Hair follicle dermal papilla cell (primary cell): Measurements from ENCODE around the genes CREB3L4, ATP8B2, KCNN3, PBXIP1 and SHC1.

DNA sequence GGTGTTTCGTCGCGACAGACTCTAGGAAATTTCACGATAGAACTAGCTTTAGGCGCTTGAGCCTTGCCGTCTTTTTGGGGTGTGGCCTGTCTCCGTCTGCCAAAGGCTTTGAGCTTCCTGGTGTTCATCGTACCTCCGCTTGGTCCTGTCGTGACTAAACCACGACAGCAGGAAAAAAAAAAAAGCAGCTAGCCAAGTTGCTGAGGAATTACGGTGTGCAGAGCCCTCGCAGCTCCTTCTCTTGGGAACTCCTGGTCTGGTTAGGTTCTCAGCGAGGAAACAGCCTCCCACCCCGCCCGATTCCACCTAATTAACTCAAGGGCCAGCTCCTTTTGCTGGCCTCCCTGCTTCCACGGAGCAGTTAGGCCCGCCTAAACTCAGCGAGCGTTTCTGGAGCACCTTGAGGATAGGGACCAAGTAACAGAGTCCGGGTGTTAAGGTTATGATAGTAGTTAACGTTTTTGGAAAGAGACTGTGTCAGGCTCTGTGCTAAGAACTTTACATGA is 713 bp upstream of the GATAD2B start:
- CAGE, long polyA plus RNA, result no peak

DNA sequence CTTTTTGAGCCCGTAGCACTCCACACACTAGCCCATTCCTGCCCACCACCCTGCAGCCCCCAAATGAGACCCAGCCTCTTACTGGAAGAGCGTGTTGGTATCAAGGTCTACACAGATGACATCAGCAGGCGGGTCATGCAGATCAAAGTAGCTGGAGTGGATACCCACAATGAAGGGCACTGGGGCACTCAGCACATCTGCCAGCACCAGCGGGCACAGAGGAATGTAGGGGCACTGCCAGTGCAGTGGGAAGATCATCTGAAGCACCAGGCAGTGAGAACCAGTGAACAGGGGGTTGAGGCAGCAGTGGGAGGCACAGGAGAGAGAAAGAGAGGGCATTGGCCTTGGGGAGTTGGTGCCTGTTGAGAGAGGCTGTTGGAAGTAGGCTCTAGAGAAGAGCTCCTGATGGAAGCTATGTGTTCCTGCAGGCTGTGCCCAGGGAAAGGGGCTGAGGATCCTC is 6.1 kb downstream of the DENND4B start:
- CAGE, long polyA plus RNA, result no peak

- CAGE, long polyA plus RNA, result no peak
Measured at GRCh38 chr1:153948111-153948698, 1.7 kb upstream of the DENND4B start.

- CAGE, long polyA plus RNA, result no peak
Measured at GRCh38 chr1:153957284-153958033, 953 bp downstream of the CRTC2 start.

DNA sequence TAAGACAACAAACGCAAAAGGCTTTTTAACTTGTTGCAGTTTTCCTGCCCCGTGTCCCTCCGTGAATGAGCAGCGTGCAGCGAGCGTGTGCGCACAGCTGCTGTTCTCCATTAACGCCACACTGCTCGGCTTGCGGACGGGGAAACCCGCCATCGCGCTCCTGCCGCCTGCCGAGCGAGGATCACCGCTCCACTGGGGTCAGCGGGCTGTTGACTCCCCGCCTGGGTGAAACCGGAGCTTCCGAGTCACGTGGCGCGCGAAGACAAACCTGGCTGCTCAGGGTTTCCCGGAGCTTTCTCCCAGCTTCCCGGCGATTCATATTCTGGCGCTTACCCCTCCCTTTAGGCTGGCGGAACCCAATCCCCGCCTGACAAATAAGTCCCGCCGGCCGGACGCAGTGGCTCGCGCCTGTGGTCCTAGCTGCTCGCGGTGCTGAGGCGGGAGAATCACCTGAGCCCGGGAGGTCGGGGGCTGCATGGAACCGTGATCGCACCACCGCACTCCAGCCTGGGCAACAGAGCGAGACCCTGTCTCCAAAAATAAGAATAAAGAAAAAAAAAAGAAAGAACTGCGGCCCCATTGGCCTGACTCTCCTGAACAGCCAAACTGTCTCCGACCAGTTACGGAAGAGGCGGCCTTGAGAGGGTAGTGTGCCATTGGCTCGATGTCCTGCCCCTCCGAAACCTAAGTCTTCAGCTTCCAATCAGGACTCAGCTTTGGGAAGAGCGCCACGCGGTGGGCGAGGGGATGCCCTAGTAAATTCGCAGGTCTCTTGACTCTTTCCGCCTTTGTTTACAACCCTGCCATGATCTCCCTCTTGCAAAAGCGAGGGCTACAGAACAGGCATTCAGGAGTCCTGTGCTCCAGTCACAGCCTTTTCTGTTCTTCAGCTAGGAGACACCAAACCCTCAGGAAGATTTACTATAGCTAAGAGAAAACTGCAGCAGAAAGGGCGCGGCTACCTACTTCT is at the start of gene CREB3L4:
TSS of gene CREB3L4 (plus strand) at position 785 of the 970 bp plus-strand sequence.
- CAGE, long polyA plus RNA, result no peak

DNA sequence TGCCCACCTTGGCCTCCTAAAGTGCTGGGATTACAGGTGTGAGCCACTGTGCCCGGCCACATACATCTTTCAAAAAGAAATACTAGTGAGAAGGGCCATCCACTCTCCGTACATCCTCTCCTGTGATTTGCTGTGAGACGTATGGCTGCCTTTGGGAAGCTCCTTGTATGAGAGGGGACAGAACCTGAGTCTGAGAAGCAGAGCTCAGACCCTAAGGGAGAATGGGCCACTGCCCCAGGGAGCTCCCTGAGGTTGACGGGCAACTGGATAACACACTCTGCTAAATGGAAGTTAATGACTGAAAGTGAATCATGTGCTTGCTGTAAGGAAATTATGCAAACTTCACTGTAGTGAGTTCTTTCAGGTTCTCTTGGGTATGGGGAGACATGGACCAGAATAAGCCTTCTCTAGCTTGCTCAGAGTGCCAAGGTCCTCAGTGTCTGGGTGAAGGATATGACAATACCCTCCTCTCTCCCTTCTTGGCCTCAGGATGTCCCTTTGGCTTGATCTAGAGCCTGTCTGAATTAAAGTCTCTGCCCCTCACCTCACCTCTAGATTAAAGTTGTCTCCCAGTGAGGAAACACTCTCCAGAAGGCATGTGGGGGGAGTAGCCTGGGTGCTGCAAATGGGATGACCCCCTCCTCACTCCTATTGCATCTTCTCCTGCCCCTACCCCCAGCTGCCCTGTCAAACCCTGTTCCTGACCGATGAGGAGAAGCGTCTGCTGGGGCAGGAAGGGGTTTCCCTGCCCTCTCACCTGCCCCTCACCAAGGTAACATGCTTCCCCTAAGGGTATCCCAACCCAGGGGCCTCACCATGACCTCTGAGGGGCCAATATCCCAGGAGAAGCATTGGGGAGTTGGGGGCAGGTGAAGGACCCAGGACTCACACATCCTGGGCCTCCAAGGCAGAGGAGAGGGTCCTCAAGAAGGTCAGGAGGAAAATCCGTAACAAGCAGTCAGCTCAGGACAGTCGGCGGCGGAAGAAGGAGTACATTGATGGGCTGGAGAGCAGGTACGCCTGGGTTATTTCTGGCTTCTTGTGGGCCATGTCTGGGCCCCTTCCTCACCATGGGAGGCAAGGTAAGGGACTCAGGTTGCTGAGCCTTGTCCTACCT is 4.7 kb downstream of the CREB3L4 start:
- CAGE, long polyA plus RNA, result no peak

DNA sequence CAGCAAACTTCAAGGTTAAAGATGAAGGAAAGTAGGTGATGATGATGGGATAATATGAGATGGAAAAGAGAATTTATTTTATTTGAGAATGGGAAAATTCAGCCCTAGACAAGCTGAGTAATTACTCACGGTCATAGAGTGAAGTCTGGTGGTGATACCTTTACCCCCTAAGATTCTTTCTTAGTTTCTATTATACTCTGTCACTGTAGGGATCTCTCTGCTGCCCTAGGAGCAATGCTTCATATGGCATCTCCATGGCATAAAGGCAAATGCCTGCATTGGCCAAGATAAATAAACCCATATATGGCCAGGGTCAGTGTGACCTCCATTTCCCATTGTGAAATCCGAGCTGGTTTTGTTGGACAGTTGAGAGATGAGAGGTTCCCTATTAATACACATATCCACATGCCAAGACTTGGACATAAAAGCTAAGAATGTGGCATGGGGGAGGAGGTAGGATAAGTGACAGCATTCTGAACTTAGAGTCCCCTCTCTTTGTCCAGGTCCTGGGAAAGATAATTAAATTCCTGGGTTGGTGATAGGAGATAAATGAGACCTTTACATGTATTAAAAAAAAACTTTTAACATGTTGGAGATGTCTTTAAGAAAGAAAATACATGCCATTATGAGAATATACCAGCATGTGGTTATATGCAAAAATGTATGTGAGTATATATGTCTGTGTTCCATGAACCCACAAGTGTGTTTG is 1.3 kb downstream of the TPM3 start:
- CAGE, long polyA plus RNA, result no peak

DNA sequence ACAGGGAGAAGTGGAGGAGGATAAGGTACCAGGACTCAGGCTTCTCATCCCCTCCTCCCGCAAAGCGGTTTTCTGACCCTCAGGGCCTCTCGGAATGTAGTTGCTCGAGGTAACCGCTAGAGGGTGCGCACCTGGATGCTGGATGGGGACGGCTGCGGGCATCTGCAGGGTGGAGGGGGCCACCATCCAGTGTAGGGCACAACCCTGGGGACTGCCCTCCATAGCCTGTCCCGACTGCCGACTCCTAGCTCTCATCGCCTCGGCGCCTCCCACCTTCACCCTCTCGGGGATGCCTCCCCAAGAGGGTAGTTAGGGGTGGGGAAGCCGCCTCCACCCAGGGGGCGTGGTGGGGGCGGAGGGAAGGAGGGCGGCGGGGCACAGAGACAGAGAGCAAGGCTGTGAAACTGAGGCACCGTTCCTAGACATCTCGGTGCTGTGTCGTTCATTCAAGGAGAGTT is 656 bp upstream of the ATP8B2 start:
- CAGE, long polyA plus RNA, result no peak

- CAGE, long polyA plus RNA, result no peak
Measured at GRCh38 chr1:154325098-154326123, at the start of gene ATP8B2. Gene ATP8B2, plus strand, starts transcription at chr1:154325525.

GRCh38 chr1:154327128-154327497 is 1.8 kb downstream of the ATP8B2 start:
- CAGE, long polyA plus RNA, result no peak

- CAGE, long polyA plus RNA, result no peak
Measured at GRCh38 chr1:154328213-154329083, 3.1 kb downstream of the ATP8B2 start.

- CAGE, long polyA plus RNA, result no peak
Measured at GRCh38 chr1:154406840-154407959, 2.1 kb downstream of the IL6R start.

GRCh38 chr1:154463129-154463381 is 39.0 kb upstream of the TDRD10 start:
- CAGE, long polyA plus RNA, result no peak

DNA sequence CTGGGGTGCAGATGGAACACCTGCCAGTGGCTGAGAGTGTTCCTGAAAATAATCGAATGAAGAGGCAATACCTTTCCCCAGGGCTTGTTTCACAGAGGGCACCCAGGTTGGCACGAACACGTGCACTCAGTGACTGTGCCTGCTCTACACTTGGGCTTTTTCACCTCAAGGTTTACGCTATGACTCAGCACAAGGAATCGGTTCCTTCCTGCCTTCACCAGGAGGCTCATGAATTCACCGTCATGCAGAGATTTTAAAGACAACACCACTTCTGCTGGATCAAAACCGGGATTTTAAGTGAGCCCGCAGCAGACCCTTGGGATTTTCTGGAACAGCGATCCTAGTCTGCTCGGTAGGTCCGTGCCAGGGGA is 118.5 kb upstream of the ADAR start:
- CAGE, long polyA plus RNA, result no peak

DNA sequence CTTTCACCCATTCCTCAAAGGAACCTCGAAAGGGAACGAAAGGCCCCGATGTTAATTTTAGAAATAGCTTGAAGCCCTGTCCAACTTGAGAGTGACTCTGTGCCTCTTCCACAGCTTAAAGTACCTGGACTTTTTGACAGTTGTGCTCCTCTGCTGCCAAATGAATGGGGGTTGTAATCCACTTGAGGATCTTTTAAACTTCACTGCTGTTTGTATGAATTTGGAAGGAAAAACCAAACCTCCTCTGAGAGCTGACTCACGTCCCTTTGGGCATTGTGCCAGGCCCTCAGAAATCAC is 78.5 kb downstream of the KCNN3 start:
- CAGE, long polyA plus RNA, result no peak

GRCh38 chr1:154863630-154864243 is 6.3 kb downstream of the KCNN3 start:
- CAGE, long polyA plus RNA, result no peak

- CAGE, long polyA plus RNA, result no peak
Measured at GRCh38 chr1:154869765-154870690, at the start of gene KCNN3. Gene KCNN3, minus strand, starts transcription at chr1:154870281.

GRCh38 chr1:154955701-154956643 is at the start of gene PBXIP1:
Gene PBXIP1, minus strand, starts transcription at chr1:154956099.
- CAGE, long polyA plus RNA, result no peak

GRCh38 chr1:154970620-154971339 is at the start of gene SHC1:
Gene SHC1, minus strand, starts transcription at chr1:154970747.
- CAGE, long polyA plus RNA, result no peak

GRCh38 chr1:155000435-155001630 is 1.8 kb upstream of the ZBTB7B start:
- CAGE, long polyA plus RNA, result no peak